ENCODE measurements around a stretch of chr4.

- PRO-cap: no peak
These were observed 56.7 kb downstream of the ZNF721 start for GRCh38 chr4:442067-442935.

DNA sequence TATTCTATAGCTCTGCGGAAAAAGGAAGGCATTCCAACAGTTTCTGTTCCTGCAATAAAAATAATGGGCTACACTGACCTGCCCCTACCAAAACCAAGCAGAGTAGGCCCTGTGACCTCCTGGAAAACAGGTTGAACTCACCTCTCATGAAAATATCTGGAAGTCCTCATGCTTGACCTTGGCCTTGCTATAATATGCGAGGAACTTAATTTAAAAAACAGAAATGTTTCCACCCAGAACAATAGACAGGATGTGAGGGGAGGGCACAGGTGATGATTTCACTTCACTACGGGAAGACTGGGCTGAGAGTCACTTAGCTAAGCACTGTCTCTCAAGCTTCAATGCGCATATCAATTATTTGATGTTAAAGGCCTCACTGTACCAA is 26.1 kb downstream of the ZNF721 start:
- PRO-cap: no peak

DNA sequence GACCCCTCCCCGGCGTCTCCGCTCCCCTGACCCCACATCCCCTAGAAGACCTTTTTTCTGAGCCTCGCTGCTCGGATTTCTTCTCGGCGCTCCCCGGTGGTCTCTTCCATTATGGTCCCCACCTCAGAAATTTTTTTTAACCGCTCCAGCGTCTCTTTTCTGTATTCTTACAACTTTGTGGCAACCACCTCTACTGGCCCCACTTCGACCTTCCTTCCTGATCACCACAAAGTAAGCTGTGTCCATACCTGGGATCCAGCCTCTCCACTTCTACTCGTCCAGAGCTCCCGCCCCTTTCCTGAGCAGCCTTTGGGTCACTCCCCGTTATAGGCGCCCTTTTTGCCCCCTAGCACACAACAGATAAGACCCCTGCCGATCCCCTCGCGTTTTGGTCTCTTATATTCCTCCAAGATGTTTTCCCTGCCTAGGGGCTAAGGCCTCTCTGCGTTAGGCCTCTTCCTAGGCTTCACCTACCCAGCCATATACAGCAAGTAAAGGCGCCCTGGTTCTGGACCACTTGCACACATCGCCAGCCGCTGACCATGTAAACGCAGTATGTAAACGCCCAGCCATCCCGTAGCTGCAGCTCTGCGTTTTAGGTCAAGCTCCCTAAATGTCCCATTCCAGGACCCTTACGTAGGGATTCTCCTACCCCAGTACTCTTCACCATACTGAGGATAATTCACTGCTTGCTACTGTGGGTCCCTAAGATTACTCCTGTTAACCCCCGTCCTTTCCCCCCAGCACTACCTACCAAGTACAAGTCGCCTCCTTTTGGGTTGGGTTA is 678 bp downstream of the PIGG start:
- PRO-cap: no peak

GRCh38 chr4:679658-680069 is 5.3 kb downstream of the MYL5 start:
- PRO-cap: no peak

DNA sequence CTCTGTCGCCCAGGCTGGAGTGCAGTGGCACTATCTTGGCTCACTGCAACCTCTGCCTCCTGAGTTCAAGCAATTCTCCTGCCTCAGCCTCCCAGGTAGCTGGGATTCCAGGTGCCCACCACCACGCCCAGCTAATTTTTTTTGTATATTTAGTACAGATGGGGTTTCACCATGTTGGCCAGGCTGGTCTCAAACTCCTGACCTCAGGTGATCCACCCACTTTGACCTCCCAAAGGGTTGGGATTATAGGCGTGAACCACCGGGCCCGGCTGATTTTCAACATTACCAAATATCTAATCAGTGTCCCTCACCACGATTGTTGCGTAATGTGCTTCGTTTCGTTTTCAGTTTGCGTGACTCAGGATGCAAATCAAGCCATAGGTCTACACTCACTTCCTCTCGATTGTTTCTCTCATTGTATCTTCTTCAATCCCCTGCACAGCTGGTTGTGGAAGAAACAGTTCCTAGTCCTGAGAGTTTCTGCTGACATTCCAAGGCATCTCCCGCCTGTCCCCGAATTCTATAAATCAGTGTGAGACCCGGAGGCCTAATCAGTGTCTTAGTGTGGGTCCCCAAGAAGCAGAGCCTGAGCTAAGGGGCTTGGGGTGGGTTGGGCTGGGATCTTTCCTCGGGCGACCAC is 6.3 kb upstream of the PCGF3 start:
- PRO-cap: no peak

DNA sequence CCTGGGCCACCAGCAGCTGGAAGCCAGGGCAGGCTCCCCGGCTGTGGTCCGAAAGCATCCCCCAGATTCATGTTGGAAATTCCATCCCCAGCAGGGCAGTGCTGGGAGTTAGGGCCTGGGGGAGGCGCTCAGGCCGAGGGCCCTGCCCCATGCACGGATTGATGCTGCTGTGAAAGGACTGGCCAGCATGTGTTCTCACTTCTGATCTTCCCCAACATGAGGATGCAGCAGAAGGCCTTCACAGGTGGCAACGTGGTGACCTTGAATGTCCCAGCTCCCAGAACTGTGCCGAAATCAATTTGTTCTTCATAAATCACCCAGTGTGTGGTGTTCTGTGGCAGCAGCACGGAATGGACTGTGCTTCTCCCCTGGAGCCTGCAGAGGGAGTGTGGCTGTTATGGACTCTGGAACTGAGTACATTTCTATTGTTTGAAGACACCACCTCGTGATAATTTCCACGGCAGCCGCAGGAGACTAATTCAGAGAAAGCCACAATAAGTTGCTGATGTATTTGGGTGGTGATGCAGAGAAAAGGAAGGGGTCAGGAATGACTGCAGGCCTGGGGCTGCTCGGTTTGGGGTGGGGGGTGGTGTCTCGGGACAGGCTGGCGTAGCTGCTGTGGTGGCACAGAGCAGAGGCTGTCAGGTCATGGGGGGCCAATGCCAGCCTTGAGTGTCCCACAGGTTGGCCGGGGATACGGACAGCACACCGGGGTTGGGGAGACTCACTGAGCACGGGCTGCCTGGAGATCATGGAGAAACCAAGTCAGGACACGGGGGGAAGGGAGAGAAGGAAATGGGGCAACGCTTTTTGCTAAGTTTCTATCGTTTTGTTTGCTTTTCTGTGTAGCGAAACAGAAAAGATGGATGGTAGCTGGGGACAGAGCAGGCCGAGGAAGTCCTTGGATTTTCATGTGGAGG is 57.0 kb downstream of the PCGF3 start:
- PRO-cap: no peak

DNA sequence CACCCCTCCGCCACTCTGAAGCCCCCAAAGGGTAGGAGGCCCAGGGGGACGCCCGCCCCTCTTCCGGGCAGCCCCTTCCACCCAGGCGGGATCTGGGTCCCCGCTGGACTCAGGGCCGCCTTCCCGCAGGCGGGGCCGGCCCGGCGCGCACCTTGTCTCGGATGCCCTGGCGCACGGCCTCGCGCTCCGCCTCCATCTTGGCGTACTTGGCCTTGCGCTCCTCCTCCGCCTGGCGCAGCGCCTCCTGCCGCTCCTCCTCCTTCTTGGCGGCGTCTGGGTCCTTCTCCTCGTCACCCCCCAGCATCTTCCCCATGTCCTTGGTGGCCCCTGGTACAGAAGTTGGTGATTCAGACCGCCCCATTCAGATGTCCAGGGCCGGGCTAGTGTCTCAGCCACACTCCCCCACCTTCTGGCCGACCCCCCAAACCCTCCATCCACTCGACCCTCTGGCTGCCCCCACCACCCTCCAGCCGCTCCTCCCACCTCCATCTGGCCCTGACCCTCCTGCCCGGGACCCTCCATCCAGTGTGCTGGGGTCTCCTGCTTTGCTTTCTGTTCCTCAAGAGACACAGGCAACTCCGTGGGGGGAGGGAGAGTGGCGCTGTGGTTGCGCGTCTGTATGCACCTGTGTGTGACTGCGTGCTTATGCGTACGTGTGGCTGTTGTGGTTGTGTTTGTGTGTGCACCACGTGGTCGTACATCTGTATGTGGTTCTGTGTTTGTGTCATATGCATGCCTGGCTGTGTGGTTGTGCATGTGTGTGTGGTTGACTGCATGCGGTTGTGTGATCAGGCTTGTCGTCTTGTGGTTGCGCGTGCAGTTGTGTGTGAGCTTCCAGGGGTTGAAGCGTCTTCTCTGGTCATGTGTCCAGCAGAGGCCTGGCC is 33.4 kb downstream of the CPLX1 start:
- PRO-cap: unidirectional peak, minus-strand start at position 208 of the sequence

- PRO-cap: no peak
These were observed 7.1 kb downstream of the GAK start for GRCh38 chr4:924861-925487.

DNA sequence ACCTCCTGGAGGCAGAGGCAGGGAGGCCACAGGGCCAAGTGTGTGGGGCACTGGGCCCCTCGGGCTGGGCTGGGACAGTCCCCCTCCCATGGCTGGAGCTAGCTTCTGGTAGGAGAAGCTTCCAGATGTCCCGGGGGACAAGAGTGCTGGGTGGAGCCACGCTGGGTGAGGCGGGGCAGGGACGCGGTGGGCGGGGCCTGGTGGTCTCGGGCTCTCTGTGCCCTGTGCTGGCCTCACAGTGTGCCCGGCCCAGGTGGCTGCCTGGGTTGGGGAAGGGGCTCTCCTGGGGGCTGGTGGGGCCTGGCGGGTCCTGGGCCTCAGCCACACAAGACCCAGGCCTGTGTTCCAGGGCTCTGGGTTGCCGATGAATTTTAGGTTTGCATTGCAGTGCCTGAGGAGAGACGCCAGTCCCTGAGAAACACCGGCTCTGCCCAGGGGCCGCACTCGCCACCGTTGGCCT is 18.8 kb downstream of the FGFRL1 start:
- PRO-cap: no peak

GRCh38 chr4:1040090-1040527 is 28.7 kb downstream of the FGFRL1 start:
- PRO-cap: no peak

DNA sequence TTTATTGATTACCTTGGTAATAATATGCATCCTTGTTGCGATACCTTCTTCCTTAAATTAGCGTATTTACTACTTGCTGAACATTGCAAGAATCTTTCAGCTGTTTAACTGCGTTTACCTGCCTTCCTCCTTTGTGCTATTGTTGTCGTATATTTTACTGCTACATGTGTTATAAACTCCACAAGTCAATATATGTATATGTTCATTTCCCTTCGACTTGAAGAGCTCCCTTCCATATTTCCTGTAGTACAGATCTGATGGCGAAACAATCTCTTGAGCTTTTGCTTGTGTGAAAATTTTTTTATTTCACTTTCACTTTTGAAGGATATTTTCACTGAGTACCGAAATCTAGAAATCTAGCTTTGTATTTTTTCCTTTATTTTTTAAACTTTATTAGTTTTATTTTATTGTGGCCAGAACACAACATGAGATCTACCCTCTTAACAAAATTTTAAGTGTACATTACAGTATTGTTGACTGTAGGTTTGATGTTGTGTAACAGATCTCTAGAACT is 24.0 kb upstream of the RNF212 start:
- PRO-cap: no peak

DNA sequence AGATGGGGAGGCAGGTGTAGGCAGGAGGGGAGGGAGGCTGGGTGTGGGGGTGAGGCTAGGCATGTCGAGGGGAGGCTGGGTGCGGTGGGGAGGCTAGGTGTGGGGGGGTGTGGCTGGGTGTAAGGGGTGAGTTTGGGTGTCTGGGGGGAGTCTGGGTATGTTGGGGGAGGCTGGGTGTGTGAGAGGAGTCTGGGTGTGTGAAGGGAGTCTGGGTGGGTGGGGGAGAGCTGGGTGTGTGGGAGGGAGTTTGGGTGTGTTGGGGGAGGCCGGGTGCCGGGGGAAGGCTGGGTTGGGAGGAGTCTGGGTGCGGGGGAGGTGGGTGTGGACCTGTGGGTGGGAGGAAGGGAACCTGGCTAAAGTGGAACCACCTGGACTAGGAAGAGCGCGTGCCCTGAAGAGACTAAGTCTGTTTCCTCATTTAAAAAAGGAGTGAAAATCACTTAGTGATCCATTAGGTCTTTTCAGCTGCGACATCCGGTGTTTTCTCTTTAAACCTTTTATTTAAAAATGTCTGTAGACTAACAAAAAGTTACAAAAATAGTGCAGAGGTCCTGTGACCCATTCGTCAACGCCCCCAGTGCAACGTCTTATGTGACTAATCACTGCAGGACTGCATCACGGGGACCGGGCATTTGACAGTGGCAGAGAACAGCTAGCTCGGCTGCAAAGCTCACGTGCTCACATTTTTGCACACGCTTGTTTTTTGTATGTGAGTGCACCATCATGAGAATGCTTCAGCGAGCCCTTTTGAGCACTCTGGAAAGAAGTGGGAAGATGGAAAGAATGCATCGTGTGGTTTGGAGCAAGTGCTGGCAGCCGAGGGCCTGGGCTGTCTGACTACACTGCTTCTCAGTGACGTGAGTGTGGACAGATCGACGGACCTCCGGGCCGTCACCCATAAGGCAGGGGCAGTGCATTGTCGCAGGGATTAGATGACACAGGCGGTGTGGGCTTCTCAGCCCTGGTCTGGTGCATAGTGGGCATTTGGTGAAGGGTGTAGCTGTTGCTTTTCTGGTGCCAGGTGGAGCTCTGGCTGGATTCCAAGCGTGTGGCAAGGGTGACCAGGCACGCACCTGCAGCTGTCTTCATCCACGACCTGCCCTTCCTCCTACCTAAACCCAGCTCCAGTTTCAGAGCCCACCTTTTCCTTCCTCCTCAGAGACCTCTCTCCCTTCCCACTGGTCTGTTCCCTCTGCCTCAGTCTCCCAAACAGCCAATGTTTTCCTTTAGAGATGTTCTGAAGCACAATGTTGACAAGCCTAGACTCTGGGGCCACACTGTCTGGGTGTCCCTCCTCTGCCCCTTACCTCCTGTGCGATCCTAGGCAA is 17.9 kb downstream of the SPON2 start:
- PRO-cap: no peak

GRCh38 chr4:1160194-1160725 is 12.1 kb downstream of the SPON2 start:
- PRO-cap: no peak

- PRO-cap: no peak
These were observed 6.7 kb upstream of the SPON2 start for GRCh38 chr4:1178918-1179575.

DNA sequence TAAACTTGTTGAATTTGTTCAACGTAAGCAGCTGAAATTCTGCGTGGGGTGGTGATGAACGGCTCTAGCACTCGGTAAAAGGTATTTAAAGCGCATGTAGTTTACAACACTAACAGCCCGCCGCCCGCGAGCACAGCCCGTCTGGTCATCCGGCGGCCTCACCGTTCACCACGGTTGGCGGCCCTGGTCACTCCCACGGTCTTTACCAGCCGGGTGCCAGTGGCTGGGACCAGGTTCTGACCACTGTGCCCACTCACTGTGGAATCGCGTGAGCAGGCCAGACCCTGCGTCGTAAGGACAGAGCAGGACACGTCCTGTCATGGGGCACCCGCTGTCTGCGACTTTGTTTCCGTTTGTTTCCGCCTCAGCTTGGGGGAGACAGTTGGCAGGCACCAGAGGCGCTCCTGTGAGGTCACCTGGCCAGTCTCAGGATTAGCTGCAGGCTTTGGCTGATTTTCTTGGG is 36.7 kb upstream of the SPON2 start:
- PRO-cap: no peak

GRCh38 chr4:1209718-1210406 is 37.5 kb upstream of the SPON2 start:
- PRO-cap: no peak

- PRO-cap: bidirectional peak, plus-strand start at chr4:1248890, minus-strand start at chr4:1248706
These were observed 311 bp downstream of the CTBP1 start for GRCh38 chr4:1248630-1249008.

DNA sequence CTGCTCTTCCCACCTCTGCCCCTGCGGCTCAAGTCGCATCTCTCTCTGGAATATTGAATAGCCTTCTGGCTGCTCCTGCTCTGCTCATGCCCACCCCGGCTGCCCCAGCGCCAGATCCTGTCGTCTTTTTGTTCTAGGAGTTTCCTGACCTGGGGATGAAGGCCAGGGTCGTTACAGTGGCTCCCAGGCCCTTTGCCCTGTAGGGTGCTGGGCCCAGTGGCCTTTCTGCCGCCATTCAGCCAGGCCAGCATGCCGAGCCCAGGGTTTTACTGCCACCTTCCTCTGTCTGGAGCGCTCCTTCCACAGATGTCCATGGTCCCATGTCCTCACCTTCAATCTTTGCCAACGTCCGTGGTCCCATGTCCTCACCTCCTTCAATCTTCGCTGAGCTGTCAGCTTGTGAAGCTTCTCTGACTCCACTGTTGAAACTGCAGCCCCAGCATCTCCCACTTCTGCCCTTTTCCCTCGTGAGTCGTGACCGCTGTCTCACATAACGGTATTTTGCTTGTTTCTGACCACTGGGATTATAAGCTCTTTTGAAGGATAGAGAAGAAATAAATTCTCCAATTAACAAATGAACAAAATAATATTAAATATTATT is 9.8 kb downstream of the MAEA start:
- PRO-cap: no peak

DNA sequence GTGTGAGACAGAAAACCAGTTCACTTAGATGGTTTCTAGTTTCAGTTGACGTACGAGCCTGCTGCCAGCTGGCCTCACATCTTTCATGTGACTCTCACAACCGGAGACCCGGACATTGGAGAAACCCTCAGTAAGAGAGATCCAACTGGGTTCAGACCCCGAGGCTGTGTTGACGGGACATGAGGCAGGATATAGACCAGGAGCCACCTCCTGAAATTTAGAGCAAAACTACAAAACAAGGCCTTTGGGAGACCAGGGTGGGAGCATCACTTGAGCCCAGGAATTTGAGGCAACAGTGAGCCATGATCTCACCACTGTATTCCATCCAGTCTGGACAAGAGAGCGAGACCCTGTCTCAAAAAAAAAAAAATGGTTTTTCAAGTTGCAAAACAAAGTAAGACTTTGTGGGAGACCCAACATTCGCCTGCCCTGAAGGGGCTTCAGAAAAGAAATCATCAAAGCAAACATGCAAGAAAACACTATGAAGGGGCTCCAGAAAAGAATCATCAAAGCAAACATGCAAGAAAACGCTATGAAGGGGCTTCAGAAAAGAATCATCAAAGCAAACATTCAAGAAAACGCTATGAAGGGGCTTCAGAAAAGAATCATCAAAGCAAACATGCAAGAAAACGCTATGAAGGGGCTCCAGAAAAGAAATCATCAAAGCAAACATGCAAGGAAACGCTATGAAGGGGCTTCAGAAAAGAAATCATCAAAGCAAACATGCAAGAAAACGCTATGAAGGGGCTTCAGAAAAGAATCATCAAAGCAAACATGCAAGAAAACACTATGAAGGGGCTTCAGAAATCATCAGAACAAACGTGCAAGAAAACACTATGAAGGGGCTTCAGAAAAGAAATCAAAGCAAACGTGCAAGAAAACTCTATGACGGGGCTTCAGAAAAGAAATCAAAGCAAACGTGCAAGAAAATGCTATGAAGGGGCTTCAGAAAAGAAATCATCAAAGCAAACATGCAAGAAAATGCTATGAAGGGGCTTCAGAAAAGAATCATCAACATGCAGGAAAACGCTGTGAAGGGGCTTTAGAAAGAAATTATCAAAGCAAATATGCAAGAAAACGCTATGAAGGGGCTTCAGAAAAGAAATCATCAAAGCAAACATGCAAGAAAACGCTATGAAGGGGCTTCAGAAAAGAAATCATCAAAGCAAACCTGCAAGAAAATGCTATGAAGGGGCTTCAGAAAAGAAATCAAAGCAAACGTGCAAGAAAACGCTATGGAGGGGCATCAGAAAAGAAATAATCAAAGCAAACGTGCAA is 27.2 kb upstream of the UVSSA start:
- PRO-cap: no peak

- PRO-cap: no peak
These were observed 18.2 kb downstream of the UVSSA start for GRCh38 chr4:1365250-1365577.